Right lobe of liver (tissue), 4 donors: Measurements from ENCODE around the gene ICE2.

GRCh38 chr15:59170275-59170772 is 36.3 kb upstream of the LDHAL6B start:
- PRO-cap, 4 experiments, result peak in 2 of 4 experiments; most common minus-strand start chr15:59170356 (in 2)
- RAMPAGE, long total RNA, 2 experiments, result no peak in any of the 2 experiments

DNA sequence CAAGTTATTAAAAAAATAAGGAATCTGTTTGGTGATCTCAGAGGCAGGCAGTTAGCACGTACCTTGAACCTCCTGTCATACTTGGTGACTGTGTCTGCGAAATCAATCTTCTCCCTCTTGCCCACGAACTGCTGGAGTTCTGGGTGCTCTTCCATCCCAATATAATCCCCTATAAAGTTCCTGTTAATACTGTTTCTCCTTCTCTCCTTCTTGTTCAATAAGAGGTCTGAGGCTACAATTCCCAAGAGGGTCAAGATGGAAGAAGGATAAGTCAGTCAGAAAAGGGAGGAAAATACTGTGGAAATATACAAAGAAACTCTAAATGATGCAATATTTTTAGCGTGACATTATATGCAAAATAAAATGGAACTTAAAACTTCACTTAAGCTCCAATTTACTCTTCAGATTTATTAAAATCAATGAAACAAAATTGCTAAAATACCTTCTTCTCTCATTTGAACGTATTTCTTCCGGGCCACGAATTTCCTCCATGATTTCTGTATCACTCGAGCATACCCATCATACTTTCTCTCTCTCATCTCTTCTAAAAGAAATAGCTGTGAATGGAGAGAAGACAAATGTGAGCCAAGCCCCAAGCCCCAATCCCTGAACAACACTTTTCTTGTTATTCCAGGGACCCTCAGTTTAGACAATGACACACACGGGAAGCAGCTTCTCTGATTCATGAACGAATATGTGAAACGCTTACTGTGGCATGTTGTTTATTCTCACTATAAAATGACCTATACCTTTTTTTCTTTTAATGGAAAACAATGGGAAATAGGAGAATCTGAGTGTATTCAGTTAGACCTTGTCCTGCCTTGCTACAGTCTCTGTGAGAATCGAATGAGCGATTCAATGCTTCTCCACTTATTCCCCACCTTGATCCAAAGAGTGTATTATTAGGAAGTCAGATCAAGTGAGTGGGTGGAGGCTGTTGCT is 32.7 kb upstream of the LDHAL6B start:
- PRO-cap, 4 experiments, result no peak in any of the 4 experiments
- RAMPAGE, long total RNA, 2 experiments, result no peak in any of the 2 experiments

- PRO-cap, 4 experiments, result no peak in any of the 4 experiments
- RAMPAGE, long total RNA, 2 experiments, result no peak in any of the 2 experiments
These were observed 28.4 kb upstream of the LDHAL6B start for GRCh38 chr15:59178139-59178754.

GRCh38 chr15:59273993-59274573 is 67.4 kb downstream of the LDHAL6B start:
- PRO-cap, 4 experiments, result no peak in any of the 4 experiments
- RAMPAGE, long total RNA, 2 experiments, result no peak in any of the 2 experiments

DNA sequence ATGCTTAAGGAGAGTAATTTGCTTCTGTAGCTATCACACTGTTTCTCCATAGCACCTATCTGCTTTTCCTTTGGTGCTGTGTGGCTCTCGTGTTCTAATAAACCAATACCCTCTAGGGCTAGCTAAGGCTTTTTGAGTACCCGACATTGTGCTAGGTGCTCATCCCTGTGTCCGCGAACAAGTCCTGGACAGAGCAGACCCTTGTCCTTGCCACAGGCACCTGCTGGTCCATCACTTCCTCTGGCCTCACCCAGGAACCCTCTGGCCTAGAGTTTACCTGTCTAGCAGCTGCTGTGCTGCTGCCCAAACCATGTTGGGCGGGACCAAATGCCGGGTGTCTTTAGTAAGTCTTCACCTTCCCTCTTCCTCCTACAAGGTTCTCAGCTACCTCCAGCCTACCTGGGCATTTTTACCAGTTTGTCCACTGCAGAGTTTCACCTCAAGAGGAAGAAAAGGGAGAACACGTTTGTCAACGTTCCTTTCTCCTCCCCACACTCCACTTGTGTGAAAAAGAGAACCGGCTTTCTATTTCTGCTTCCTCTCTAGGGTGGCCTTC is 80.6 kb upstream of the GCNT3 start:
- PRO-cap, 4 experiments, result no peak in any of the 4 experiments
- RAMPAGE, long total RNA, 2 experiments, result no peak in any of the 2 experiments

DNA sequence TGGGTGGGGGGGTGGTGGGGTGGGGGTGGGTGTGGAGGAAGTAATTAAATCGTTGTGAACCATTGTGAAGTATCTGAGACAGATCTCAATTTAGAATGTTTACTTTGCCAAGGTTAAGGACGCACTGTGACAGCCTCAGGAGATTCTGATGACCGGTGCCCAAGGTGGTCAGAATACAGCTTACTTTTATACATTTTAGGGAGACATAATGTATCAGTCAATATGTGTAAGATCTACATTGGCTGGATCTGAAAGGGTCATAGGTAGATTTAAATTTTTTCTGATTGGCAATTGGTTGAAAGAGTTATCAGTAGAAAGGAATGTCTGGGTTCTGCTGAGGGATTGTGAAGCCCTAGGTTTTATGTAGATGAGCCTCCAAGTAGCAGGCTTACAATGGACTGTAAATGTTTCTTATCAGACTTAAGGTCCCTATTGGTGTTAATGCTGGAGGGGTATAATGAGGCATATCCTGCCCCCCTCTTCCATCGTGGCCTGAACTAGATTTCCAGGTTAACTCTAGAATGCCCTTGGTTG is 61.9 kb upstream of the GCNT3 start:
- PRO-cap, 4 experiments, result no peak in any of the 4 experiments
- RAMPAGE, long total RNA, 2 experiments, result no peak in any of the 2 experiments

DNA sequence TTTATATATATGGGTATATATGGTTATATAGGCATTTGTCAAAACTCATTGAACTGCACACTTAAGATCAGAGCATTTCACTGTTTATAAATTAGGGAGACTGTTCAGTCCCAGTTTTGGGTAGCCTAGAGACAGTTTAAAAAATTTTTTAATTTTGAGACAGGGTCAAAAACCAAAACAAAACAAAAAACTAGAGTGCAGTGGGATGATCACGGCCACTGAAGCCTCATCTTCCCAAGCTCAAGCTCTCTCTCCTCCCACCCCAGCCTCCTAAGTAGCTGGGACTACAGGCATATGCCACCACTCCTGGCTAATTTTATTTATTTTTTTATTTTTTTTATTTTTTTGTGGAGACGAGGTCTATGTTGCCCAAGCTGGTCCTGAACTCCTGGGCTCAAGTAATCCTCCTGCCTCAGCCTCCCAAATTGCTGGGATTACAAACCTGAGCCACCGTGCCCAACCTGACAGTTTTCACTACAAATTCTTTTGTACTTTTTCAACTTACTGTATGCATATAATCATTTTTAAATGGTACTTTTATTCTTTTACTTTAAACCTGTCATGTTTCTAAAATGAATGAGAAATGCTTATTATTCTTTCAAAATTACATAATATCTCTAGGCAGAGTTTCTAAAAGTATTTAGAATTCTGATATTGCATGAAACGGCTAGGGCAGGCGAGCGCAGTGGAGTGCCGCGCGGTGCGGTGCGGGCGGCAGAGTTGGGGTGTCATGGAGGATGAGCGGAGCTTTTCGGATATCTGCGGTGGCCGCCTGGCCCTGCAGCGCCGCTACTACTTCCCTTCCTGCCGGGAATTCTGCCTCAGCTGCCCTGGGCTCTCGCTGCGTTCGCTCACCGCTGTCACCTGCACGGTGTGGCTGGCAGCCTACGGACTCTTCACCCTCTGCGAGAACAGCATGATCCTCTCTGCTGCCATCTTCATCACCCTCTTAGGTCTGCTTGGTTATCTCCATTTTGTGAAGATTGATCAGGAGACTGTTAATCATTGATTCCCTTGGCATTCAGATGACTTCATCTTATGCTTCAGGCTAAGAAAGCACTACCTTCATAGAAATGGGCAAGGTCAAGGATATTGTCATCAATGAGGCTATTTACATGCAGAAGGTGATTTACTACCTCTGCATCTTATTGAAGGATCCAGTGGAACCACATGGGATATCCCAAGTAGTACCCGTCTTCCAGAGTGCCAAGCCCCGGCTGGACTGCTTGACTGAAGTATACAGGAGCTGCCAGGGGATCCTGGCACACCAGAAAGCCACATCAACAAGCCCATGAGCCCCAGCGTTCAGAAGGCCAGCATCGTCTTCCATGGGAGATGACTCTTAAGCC is 12.6 kb downstream of the BNIP2 start:
- PRO-cap, 4 experiments, result peak in 3 of 4 experiments; most common plus-strand start position 701 of the sequence (in 3); most common minus-strand start position 252 of the sequence (in 1)
- RAMPAGE, long total RNA, 2 experiments, result no peak in any of the 2 experiments

GRCh38 chr15:59685743-59686342 is 3.3 kb downstream of the BNIP2 start:
- PRO-cap, 4 experiments, result peak in 2 of 4 experiments; most common plus-strand start chr15:59686255 (in 2); most common minus-strand start chr15:59686073 (in 1)
- RAMPAGE, long total RNA, 2 experiments, result no peak in any of the 2 experiments

DNA sequence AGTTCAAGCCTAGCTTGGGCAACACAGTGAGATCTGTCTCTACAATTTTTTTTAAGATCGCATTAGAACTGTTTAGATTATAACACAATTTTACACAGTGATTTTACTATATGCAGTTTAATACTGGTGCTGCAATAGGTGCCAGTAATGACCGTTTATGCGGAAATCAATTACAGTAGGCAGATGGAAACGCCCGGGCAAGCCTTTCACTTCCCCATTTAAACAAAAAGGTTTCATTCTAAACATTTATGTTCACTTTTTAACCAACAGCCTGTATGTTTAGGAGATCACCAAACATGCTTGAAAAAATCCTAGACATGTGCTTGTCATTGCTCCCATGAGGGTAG is 2.8 kb downstream of the BNIP2 start:
- PRO-cap, 4 experiments, result no peak in any of the 4 experiments
- RAMPAGE, long total RNA, 2 experiments, result no peak in any of the 2 experiments

GRCh38 chr15:59689713-59690465 is 769 bp upstream of the BNIP2 start:
- PRO-cap, 4 experiments, result peak in 4 of 4 experiments; most common plus-strand start chr15:59689993 (in 4); most common minus-strand start chr15:59689952 (in 4)
- RAMPAGE, long total RNA, 2 experiments, result no peak in any of the 2 experiments

DNA sequence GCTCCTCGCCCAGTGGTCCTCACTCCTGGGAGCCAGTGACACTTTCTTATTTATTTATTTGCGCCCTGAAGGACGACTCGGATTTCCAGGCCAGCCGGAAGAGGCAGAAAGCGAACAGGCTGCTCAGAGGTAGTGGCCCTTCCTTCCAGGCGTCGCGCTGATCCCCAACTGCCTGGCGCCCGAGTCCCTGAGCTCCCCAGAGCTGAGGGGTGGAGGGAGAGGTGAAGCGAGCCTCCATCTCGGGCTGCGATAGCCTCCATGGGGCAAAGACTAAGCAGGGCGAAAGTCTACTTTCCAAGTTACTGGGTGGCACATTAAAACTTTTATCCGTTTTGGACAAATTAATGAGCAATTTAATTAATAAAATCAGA is 9.9 kb upstream of the FOXB1 start:
- PRO-cap, 4 experiments, result no peak in any of the 4 experiments
- RAMPAGE, long total RNA, 2 experiments, result no peak in any of the 2 experiments

GRCh38 chr15:59999540-60000089 is 4.5 kb upstream of the FOXB1 start:
- PRO-cap, 4 experiments, result no peak in any of the 4 experiments
- RAMPAGE, long total RNA, 2 experiments, result no peak in any of the 2 experiments

GRCh38 chr15:60376525-60377274 is 21.1 kb downstream of the ANXA2 start:
- PRO-cap, 4 experiments, result no peak in any of the 4 experiments
- RAMPAGE, long total RNA, 2 experiments, result no peak in any of the 2 experiments

GRCh38 chr15:60395981-60396999 is 1.5 kb downstream of the ANXA2 start:
- PRO-cap, 4 experiments, result peak in 2 of 4 experiments; most common plus-strand start chr15:60396768 (in 1); most common minus-strand start chr15:60396853 (in 1)
- RAMPAGE, long total RNA, 2 experiments, result no peak in any of the 2 experiments

DNA sequence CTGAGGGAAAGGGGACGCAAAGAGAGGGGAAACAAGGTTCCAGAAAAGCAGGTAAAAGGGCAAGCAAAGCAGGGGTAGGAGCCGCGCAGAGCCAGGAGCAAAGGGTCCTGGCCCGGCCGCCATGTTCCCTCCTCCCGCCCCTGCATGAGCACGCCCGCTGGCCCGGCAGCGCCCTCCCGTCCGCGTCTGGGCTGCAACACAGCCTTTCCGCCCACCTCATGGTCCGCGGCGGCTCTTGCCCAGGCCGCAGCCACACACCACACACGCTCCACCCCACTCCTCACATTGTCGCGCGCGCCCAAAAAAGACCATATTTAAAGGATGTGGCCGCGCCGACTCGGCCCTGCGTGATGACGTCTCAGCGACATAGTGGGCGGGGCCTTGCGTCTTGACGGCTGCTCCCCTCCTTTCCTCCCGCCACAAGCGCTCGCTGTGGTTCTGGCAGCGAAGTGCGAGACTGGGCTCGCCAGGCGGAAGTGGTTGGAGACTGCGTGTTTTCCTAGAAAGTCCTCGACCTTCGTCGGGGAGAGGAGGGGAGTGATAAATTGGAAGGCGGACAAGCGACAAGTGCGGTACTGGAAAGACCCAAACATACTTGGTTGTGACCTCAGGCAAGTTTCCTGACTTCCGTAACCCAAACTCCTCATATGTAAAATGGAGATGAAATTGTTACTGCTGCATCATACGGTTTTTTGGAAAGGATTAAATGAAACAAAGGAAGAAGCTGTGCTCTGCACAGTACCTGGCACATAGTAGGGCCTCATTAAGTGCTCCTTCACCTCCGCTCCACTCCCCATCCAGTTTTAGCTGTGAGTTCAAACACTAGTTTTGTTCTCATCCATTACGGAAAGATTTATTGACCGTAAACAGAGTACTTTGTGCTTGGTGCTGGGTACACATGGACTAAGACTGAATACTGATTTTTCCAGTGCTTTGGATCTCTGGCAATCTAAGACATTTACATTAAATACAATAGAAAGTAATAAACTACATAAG is at the start of gene ICE2:
Gene ICE2, minus strand, starts transcription at position 355 of the 996 bp plus-strand sequence.
- PRO-cap, 4 experiments, result peak in 4 of 4 experiments; most common plus-strand start position 433 of the sequence (in 3); most common minus-strand start position 188 of the sequence (in 2)
- RAMPAGE, long total RNA, 2 experiments, result start-site peak on the plus strand in 1 of 2 experiments, centred at position 392 of the sequence, 7 reads per replicate; start-site peak on the minus strand in 2 of 2 experiments, centred at positions 308 to 312 of the sequence, 108 to 115 reads per replicate

DNA sequence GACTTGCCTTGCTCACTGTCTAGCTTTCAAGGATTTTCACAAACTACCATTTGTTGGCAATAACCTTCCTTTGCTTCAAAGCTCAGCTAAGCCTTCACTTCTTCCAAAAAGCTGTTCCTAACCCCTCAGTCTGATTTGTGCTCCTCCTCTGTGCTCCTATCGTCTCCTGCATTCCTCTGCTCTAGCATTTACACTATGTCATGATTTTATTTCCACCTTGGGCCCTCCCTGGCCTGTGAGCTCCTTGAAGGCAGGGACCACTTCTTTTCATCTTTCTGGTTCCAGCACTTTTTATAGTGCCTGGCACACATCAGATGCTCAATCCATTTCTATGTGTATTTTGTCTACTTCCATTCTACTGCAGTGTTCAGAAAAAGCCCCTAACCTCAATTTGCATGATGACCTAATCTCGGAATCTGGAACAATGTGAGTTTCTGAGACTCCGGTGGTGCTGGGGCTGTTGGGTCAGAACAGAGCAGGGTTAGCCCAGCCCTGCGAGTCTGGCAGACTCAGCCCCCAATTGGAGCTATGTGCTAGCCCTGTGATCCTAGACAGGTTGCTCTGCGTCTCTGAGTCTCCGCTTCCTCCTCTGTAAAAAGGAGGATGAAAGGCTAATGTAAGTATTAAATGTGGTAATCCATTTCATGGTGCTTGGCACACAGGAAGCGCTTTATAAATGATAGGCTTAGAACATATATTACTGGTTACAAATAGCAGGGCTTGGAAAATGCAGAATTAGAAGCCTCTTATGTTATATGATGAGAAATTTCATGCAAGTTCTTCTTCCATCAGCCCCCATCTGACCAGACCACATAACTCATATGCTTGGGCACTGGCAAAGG is 94.9 kb upstream of the ICE2 start:
- PRO-cap, 4 experiments, result peak in 1 of 4 experiments; most common minus-strand start position 175 of the sequence (in 1)
- RAMPAGE, long total RNA, 2 experiments, result no peak in any of the 2 experiments

DNA sequence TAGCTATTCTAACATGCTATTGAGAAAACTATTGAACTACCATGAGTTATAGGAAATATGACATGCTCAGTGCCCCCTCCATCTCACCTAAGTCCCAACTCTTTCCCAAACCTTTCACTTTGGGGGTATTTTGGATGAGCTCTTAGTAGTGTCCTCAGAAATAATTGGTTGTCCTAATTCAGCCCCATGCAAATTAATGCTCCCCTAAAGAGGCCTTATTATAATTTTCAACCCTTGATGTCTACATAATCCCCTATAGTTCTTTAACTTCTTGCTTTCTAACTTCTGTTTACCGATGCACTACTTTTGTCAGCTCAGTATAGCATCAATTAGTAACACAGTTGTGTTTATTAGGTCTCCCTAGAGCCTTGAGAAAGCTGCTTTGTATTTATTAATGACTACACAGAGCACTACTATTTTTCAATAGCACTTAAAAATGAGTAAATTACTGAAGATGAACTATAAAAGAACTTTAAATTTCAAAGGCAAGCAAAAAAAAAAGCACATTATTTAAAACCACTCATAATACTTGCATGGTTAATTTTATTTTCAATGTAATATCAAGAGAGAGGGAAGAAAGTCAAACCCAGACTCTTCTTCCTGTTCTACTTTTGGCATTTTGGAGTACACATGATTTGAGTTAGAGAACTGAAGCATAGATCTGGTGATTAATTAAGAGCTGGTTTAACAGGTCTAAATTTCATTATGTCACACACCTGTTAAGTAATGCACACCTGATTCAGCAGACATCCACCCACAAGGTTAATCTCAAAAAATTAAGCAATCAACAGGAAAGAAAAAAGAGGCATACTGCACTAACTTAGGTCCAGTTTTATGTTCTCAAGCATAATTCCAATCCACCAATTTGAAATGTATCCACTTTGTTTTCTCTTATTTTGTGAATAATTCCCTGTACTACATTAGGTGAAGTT is 100.9 kb upstream of the ICE2 start:
- PRO-cap, 4 experiments, result no peak in any of the 4 experiments
- RAMPAGE, long total RNA, 2 experiments, result no peak in any of the 2 experiments

- PRO-cap, 4 experiments, result peak in 1 of 4 experiments; most common minus-strand start chr15:60605936 (in 1)
- RAMPAGE, long total RNA, 2 experiments, result no peak in any of the 2 experiments
These were observed 126.8 kb upstream of the ICE2 start for GRCh38 chr15:60605699-60606169.

- PRO-cap, 4 experiments, result no peak in any of the 4 experiments
- RAMPAGE, long total RNA, 2 experiments, result no peak in any of the 2 experiments
These were observed 168.9 kb upstream of the ICE2 start for GRCh38 chr15:60647917-60648149.

DNA sequence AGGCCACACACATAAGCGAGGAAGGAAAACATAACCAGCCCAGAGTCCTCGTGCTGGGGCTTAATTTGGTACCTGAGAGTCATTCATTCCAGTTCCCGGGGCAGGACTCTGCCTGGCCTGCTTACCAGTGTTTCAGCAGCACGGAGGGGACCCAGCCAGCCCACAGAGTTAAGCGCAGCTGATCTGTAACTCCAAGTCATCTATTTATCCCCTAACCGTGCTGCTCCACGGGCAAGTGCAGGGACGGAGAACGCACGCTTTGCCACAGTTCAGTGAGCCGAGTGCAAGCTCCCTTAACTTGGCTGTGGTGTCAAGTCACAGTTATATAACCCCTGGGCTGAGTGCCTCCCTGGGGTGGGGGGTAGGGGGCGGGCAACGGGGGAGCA is 302.4 kb upstream of the ICE2 start:
- PRO-cap, 4 experiments, result no peak in any of the 4 experiments
- RAMPAGE, long total RNA, 2 experiments, result no peak in any of the 2 experiments